SJCRH30 (cell line): Measurements from ENCODE around the genes TDG and CKAP4.

DNA sequence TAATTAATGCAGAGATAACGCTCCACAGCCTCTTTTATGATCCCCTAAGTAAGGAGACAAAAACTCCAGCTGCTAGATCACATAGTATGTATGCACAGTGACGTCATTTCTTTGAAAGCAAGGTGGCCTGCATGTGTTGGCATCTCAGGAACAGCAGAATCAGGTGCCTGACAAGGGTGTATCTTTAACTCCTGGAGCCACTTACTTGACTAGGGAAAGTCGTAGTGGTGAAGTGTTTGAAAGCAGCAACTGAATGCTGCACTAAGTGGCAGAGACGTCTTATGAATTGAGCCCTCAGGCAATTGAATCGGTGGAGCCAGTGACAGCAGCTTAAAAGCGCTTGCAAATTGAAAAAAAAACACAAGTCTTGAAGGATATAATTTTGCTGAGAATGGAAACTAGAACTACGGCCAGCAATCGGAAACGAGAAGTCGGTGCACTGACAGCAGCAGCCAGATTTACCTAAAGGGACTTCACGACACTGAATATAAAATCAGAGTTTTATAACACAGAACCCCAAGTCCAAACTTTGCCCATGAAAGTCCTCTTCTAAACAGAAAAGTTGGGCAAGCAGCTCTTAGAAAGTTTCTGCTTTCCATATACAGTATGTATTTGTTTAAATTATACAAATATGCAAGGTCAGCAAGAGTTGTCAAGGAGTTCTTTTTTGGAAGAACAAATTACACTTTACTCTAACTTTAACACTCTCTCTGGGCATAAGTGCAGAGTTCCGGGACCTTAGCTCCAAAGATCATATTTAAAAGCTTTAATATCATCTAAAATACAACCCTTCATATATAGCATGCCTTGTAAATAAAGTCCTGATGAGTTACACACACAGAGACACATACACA is 1.1 kb downstream of the IGF1 start:
- RAMPAGE, long total RNA = no peak

GRCh38 chr12:102757717-102758173 is 159.3 kb downstream of the PAH start:
- RAMPAGE, long total RNA = no peak

DNA sequence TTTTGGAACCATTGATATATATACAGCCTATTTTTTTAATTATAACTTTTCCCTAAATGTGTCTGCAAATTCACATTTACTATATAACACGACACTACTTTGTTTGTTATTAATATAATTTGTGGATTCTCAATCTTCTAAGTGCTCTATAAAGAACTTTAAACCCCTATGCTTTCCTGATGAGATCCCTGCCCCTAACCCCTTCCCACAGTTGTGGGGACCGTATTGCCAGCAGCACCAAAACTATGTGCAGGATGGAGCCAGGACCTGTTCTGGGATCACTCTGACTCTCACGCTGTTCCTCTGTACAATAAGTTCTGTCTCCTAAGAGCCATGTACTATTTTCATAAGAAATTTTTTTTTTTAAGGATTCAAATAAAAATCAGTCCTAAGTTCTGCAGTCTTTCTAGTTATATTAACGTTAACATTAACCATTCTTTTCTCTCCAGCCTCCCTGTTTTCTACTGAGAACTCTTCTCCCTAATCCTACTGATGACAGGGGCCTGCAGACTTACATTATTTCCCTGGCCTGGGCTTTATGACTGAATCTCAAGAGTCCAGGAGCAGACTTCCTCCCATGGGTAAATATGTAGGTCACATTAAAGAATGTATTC is 1.1 kb downstream of the PAH start:
- RAMPAGE, long total RNA = no peak

GRCh38 chr12:103645126-103645711 is 58.1 kb downstream of the STAB2 start:
- RAMPAGE, long total RNA = no peak

DNA sequence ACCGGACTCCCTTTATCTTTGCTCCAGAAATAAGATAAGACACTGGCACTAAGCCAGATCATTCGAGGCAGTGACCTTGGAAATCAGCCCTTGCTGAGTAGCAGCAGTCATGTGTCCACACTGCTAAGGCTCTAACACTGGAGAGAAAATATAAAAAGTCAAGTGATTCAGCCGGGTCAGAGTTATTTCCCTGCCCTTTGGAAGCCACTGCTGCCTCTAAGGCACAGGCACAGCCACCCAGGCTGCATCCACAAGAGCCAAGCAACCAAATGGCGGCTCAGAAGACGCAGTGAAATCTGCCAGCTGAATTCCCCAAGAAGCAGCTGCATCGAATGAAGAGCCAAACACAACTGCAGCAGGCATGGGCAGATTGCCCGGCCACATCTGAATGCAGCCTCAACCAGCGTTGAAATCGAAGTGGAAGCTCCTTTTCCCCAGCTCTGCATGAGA is 40.7 kb downstream of the NT5DC3 start:
- RAMPAGE, long total RNA = no peak

DNA sequence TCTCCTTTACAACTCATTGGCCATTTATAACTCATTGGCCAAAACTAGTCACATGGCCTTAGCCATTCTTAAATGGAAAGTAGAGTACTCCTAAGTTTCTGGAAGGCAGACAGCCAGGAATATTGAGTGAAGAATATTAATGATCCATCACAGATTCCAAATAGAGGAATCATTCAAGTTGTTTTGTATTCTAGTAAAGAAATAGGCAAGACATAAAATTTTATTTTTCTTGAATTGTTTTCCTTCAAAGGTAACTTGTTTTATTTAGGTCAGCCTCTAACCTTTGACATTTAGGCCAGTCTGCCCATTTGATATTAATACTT is 3.2 kb downstream of the HSP90B1 start:
- RAMPAGE, long total RNA = no peak

DNA sequence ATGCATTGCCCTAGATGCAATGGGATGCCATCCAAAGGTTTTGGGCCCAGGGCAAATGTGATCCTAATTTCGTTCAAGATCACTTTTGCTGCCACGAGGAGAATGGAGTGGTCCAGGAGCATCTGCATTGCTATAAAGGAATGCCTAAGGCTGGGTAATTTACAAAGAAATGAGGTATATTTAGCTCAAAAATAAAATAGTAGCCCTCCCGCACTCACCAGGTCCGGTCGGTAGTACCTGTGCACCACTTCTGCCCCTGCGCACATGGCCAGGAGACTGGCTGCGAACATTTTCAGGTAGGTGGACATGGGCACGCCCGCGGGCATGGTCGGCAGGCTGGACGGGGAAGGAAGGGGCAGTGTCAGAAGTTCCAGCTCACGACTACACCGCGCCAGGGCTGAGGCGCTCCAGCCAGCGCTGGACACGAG is 588 bp downstream of the UQCC6 start:
- RAMPAGE, long total RNA = no peak

- RAMPAGE, long total RNA = start-site peak on the minus strand at chr12:103965616-103965725, 23 and 10 reads in 2 replicates; start-site peak on the plus strand at chr12:103965869-103965947, 255 and 45 reads in 2 replicates
These were observed at the start of gene TDG for GRCh38 chr12:103965562-103966824. TDG (plus strand) TSS chr12:103965872.

- RAMPAGE, long total RNA = no peak
These were observed 5.3 kb downstream of the NFYB start for GRCh38 chr12:104132644-104133102.

DNA sequence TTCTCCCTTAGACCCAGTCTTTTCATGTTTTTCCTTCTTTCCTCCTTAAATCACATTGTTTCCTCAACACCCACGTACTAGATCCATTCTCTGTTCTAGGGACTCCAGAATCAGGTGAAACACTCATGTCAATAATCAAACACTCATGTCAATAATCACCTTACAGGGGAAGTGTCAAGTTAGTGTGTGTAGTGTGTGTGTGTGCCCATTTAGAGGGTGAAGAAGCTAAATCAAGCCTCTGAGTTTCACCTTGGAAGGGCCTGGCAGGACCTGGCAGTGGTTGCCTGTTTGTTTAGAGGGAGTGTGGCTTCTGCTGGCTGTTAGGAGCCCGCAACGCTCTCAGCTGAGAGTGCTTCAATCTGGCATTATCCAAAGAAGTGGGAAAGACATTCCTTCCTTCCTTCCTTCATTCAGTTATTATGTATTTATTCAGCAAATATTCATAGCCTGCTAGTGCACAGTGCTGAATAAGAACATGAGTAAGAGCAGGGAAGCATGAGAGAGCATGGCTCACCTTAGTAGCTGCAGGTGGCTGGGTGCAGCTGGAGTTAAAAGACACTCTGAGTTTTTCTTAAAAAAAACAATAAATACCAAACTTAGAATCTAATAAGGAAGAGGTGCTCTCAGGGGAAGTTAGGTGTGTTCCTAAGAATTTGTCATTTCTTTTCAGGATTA is 17.6 kb upstream of the EID3 start:
- RAMPAGE, long total RNA = no peak

- RAMPAGE, long total RNA = no peak
These were observed 15.1 kb downstream of the EID3 start for GRCh38 chr12:104318557-104319081.

GRCh38 chr12:104463351-104463935 is 6.7 kb downstream of the CHST11 start:
- RAMPAGE, long total RNA = no peak

- RAMPAGE, long total RNA = no peak
These were observed 15.8 kb downstream of the CHST11 start for GRCh38 chr12:104472432-104473021.

DNA sequence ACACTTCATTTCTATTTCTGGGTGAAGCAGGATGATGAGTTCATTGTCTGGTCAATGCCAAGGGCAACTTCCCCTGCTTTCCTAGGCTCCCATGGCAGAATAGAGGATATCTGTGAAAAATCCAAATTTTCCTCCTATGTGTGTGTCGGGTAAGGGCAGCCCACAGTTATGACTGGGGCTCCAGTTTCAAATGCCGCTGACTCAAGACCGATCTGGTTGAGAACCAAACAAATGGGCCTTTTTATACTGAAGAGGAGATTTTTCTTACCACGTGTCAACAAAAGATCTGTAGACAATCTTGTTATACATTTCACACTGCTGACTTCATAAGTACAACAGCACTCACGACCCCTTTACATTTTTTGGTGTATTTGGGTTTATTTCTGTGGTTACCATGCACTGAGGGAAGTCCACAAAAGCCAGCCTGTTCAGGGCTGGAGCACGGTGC is 120.9 kb downstream of the CHST11 start:
- RAMPAGE, long total RNA = no peak

DNA sequence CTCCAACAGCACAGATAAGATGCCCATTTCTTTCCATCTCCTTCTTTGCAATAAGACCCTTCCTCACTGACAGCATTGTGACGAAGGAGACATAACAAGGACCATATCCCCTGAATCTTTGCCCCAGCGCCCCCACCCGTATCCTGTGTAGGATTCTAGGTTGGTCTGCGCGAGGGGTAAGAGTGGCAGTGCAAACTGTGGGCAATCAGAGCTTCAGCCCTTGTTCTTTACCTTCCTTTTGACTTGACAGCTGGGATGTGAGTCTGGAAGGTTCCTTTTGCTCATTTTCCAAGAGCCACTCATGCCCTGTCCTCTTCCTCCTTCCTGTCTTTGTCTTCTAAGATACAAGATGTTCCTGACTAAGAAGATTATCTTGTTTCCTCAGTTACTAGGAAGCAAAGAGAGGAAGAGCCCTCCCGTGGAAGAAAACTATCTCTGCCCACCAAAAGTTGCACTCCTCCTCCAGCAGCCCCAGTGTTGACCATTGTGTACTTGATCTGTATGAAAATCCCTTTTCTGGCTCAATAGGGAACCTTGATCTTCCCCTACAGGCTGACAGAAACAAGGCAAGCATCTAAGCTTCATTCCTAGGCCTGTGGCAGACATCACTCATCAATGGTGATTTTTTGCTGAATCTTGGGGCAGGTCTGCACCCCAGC is 137.9 kb downstream of the C12orf75 start:
- RAMPAGE, long total RNA = no peak

DNA sequence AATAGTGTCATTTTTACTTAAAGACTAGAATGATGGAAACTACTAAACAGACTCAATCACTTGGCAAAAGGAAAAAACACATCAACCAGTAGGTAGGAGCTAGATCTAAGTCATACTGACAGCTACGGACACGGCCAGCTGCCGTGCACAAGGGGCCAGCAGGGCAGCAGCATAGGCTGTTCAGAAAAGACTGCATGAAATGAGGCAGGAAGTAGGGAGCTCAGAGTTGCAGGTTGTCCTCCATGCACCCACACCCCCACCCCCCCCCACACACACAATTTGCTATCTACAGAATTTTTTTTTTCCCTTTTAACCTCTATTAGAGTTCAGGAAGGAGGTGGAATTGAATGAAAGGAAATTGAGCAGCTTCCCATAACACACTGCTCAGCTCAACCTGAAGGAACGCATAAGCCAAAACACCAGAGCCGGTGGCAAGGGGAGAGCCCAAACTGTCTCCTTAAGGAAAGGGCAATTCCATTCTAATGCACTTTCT is 74.2 kb downstream of the NUAK1 start:
- RAMPAGE, long total RNA = no peak

GRCh38 chr12:106065132-106066335 is 73.2 kb downstream of the NUAK1 start:
- RAMPAGE, long total RNA = no peak

GRCh38 chr12:106121925-106122371 is 16.8 kb downstream of the NUAK1 start:
- RAMPAGE, long total RNA = no peak

DNA sequence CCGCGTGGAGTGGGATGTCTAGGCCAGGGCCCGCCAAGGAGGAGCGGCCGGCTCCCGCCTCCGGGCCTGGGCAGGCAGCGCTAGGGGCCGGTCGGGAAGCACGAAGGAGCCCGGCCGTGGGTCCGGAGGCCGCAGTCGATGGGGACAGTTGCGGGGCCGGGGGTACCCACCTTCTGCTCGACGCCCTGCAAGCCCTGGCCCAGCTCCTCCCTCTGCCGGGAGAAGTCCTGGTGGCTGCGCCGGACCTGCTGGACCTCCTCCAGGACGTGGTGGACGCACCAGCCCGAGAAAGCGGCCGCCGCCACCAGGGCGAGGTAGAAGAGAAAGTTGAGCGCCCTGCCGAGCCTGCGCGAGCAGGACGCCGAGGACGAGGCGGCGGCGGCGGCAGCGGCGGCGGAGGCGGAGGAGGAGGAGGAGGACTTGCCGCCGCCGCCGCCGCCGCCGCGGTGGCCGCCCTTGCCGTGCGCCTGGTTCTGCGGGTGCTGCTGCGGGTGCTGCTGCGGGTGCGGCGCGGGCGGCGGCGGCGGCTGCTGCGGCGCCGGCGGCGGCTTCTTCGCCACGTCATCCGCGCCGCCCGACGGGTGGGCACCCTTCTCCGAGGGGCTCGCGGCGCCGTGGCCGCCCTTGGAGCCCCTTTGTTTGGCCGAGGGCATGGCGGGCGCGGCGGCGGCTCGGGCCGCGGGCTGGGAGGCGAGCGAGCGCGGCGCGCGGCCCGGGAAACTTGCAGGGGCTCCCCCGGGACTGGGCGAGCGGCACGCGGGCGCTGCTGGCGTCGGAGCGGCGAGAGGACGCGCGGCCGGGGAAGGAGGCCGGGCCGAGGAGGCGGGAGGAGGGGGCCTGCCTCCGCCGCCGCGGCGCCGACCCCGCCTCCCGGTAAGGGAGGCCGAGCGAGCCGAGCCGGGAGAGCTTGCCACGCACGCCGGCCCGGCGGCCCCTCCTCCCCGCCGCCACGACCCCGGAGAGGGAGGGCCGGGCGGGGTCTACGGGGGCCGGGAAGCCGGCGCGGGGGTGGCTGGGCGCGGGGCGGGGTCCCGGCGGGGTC is at the start of gene CKAP4:
Gene CKAP4 (minus strand): TSS at position 822 of the 1,042 bp plus-strand sequence.
- RAMPAGE, long total RNA = no peak

GRCh38 chr12:106279448-106280026 is 23.0 kb upstream of the TCP11L2 start:
- RAMPAGE, long total RNA = no peak